Mesenchymal stem cell of adipose (primary cell): Measurements from ENCODE around the gene SH3PXD2A.

- CAGE, long polyA plus RNA = no peak
These were observed 62.9 kb downstream of the NEURL1 start for GRCh38 chr10:103556235-103556959.

- CAGE, long polyA plus RNA = no peak
These were observed 110.6 kb downstream of the NEURL1 start for GRCh38 chr10:103604144-103604556.

GRCh38 chr10:103605648-103606268 is 112.3 kb downstream of the NEURL1 start:
- CAGE, long polyA plus RNA = no peak

DNA sequence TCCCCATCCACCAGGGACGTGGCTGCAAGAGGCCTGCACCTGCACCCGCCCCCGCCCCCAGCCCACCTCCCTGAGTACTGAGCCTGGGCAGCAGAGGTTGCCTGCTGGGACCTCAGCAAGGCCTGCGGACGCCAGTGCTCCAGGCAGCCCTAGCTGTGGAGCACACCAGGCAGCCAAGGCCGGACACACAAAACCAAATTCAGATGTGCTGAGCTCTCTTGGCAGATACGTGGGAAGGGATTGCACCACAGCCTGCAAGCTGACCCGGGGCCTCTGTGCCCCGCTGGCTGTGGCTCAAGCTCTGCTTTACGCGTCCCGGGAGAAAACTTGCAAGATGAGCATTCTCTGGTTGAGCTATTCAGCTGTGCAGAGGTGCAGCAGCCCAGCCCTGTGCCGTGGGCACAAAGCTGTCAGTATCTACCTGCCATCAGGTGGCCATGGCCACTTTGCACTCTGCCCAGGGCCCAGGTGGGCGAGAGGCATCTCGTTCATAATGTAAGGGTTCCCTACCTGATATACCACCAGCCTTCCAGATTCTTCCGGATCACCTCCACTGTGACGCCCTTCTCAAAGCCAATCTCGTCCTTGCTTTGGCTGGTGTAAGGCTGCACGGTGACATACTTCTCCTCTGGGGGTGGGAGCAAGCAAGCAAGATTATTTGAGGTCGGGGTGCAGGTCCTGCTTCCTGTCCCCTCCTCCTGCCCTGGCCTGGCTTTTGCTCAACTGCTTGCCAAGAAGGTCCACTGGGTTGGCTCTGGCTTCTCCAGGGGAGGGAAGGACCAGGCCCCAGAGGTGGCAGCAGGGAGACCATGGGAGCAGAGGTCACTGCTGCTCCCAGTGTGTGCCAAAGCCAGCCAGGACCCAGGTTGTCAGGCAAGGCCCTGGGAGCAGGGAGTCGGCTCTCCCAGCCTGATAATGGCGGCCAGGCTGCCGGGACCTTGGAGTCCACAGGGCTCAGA is 123.5 kb downstream of the NEURL1 start:
- CAGE, long polyA plus RNA = no peak

DNA sequence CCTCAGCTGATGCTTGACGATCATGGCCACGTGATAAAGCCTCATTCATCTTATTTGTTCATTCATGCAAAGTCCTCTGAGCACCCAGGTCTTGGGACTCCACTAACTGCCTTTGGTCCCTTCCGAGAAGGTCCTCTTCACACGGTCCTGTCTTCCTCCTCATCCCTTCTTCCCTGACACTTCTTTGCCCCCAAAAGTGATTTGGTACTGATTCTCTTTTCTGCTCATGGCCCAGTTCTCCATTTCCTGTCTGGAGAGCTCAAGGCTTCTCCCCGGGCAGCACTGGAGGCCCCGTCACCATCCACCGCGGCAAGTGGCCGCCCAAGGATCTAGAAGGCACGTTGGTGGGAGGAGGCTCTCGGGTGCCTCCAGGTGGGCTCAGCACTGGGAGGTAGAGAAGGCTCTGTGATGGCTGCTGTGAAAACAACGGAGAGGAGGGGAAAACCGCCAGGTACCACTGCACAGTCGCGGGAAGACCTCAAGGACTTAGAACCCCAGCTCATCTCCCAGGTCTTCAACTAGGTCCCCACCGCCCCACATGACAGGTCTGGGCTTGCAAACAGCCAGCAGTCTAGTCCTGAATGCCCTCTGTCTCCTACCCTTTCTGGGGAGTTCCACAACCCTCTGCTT is 134.4 kb downstream of the NEURL1 start:
- CAGE, long polyA plus RNA = no peak

DNA sequence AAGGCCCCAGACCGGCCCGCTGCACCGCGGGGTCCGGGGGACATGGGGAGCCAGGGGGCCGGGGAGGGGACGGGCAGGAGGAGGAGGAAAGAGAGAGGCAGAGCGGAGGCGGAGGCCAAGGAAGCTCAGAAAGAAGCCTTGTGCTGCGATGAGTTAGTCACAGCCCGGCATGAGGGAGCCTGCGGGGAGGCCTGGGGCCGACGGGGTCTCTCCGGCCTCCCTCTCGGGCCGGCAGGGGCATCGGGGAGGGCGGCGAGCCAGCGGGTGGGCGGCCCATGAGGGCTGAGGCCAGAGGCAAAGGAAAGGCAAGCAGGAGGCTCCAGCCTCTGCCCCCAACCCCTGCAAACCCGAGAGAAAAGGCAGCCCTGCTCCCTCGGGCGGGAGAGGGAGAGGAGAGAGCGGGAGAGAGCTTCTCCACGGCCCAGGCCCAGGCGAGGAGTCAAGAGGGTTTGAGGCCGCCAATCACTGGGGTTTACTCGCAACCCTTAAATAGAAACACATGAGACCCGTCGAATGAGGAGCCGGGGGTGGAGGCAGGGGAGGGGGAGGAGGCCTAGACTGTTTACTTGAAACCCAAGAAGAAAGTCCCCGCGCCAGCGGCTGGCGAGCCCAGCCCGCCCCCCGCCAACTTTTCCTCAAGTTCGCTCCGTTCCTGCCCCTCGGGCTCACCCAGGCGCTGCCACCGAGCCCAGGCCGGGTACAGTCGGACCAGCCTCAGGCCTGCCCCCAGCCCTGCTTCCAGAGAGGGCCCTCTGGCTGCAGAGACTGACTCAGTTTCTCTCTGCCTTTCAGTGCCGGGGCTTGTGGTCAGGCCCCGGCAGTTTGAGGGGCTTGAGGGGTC is 168.0 kb downstream of the NEURL1 start:
- CAGE, long polyA plus RNA = no peak

DNA sequence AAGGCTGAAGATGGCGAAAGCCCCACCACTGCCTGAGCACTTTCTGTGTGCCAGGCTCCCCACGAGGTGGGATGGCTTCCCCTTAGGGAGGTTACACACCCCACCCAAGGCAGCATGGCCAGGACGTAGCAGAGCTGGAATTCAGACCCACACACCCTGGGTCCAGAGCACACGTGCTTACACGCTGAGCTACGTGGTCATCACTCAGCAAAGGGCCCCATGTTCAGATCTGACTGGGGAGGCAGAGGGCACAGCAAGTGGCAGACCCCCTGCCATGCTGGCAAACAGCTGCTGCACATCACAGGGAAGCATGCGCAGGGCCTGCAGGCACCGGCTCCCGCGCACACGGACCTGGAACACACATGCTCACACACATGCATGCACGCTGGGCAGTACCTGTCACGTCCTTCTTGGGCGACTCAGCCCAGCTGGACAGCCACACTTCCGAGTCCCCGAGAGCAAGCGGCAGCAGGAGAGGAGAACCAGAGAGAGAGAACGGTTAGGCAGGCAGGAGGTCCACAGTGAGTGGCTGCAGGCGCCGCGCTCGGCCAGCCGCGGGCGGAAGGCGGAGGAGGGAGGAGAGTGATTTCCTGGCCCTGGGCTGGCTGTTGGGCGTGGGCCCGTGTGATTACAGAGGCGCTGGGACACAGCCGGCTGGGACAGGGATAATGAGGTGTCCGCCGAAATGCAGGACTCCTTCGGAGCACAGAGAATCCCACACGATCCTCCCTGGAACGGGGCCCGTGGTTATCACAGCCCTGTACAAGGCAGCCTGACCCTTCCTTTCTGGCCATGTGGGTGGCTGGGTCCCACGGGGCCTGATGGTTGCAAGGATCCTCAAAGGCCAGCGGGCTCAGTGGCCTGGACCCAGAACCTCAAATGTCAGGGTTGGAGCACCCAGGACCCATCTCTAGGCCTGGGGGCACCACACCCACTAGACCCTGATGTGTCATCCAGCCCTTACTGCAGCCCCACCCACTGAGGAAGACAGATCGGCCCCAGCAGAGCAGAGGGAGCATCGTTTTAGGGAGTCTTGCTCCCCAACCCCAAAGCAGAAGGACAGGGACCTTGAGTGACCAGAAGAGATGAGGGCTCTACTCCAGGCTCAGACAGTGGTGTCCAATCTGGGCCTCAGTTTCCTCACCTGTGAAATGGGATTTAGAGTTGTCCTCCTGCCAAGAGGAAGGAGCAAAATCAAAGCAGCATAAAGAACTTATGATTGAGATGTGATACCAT is 175.1 kb downstream of the NEURL1 start:
- CAGE, long polyA plus RNA = no peak

- CAGE, long polyA plus RNA = no peak
These were observed 162.1 kb downstream of the SH3PXD2A start for GRCh38 chr10:103693003-103693897.

DNA sequence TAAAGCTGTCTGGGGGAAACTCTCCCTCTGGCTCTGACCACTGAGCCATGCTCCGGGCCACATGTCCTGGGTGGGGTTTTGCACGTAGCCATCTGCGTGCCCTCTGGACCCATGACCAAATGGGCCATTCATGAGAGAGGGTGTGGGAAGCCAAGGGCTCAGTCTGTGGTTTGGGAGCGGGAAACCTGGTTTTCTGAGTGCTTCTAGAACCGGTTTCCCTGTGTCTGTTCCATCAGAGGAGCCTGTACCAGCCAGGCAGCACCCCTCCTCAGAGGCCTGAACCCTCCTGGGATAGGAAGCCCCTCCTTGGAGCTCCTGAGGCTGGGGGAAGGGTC is 143.2 kb downstream of the SH3PXD2A start:
- CAGE, long polyA plus RNA = no peak

DNA sequence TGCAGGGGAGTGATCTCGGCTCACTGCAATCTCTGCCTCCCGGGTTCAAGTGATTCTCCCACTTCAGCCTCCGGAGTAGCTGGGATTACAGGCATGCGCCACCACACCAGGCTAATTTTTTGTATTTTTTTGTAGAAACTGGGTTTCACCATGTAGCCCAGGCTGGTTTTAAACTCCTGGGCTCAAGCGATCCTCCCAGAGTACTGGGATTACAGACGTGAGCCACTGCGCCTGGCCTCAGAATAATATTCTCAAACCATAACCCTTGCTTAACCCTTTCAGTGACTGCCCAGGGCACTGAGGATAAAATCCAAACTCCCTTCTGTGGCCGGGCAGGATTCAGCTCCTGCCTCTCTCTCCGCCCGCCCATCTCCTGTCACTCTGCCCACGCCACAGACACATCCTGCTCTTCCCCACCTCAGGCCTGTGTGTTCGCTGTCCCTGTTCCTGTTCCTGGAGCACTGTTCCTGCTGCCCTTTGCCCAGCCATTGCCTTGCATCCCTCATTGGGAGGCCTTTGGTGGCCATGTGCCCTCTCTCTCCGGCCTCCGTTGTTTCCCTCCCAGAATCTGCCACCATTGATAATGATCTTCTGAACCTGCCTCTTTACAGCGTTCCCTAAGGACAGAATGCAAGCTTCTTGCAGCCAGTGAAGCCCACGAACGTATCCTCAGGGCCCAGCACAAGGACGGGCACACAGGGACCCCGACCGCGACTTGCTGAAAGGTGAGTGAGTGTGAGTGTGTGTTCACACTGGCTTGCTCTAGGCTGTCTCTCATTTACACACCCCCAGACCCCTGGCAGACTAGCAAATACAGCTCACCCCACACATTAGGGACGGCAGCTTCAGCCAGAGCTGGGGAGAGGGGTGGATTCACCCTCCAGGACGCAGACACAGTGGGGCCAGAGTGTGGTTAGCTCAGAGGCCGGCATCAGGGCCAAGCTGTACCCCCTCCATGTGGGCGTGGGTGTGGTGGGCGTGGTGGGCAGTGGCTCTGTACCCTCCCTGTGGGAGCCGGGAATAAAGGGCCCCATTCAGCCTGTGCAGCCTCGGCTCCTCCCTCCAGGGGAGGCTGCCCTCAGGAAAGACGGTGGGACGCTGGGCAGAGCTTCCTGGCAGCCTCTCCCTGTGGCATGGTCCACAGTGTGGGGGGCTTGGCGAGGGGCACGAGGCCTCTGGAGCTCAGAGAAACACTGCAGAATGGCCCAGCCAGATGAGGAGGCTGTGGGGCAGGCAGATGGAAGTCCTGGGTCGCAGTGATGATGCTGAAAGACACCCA is 108.6 kb downstream of the SH3PXD2A start:
- CAGE, long polyA plus RNA = no peak

DNA sequence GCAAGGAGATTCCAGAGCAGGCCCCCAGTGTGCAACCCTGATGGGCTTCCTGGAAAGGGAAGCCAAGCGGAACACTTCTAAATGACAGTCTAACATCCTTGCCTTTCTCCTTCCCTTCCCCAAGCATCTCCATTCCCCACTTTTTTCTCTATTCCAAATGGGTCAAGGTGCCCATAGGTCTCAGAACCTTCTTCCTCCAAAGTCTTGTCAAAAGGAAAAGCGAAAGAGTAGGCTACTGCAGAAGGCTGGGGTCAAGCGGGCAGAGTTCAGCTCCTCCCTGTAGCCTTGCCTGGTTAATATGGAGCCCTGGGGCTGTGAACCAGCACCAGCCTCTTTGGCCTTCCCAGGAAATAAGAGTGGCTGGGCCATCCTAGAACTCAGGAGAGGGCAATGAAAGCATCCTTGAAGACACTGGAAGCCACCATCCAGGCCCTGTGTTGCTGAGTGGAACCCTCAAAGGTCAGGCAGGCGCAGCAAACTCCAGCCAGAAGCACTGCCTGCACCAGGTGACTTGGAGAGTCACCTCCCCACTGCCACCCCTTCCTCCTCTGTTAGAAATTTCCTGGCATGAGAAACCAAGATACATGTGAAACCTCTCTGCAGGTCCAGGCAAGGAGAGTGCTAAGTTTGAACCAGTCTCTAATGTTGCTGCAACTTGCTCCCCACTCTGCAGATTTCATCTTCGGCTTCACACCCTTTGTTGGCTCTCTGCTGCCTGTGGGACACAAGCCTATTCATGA is 75.0 kb downstream of the SH3PXD2A start:
- CAGE, long polyA plus RNA = no peak

- CAGE, long polyA plus RNA = no peak
These were observed 62.1 kb downstream of the SH3PXD2A start for GRCh38 chr10:103793302-103793710.

DNA sequence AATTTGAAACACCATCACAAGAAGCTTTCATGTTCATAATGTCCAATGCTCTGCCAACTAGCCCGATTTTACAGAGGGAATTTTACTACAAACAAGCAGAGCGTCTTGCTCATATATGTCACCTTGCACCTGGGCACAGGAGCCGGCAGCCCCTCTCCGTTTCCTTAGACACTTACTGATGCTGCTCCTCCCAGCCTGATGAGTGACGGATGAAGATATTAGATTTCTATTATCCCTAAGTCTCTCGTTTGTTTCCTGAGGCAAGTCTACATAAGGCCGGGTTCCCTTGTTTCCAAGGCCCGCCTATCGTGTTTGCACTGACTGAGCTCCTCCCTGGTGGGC is 18.6 kb downstream of the SH3PXD2A start:
- CAGE, long polyA plus RNA = no peak

DNA sequence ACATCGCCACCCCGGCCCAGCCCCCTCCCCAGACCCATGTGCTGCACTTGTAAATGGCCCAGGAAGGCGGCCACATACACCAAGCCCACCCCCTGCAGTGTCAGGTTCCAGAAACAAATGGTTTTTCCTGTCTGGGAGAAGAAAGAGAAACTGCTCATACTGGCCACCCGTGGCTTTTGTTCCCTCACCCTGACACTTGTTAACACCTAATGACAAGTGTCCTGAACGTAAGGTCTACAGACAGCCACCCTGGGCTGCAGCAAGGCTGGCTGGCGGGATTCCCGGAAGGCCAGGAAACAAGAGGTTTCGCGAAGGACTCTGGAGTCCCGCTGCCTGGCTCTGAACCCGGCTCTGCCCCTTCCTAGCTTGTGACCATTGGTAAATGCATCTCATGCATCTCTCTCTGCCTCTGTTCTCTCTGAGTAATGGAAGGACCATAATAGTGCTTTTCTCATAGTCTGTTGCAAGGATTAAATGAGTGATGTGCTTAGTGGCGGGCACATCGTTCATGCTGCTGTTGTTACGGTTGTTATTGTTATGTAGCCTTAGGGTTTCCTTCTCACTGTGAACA is 15.0 kb downstream of the SH3PXD2A start:
- CAGE, long polyA plus RNA = no peak

DNA sequence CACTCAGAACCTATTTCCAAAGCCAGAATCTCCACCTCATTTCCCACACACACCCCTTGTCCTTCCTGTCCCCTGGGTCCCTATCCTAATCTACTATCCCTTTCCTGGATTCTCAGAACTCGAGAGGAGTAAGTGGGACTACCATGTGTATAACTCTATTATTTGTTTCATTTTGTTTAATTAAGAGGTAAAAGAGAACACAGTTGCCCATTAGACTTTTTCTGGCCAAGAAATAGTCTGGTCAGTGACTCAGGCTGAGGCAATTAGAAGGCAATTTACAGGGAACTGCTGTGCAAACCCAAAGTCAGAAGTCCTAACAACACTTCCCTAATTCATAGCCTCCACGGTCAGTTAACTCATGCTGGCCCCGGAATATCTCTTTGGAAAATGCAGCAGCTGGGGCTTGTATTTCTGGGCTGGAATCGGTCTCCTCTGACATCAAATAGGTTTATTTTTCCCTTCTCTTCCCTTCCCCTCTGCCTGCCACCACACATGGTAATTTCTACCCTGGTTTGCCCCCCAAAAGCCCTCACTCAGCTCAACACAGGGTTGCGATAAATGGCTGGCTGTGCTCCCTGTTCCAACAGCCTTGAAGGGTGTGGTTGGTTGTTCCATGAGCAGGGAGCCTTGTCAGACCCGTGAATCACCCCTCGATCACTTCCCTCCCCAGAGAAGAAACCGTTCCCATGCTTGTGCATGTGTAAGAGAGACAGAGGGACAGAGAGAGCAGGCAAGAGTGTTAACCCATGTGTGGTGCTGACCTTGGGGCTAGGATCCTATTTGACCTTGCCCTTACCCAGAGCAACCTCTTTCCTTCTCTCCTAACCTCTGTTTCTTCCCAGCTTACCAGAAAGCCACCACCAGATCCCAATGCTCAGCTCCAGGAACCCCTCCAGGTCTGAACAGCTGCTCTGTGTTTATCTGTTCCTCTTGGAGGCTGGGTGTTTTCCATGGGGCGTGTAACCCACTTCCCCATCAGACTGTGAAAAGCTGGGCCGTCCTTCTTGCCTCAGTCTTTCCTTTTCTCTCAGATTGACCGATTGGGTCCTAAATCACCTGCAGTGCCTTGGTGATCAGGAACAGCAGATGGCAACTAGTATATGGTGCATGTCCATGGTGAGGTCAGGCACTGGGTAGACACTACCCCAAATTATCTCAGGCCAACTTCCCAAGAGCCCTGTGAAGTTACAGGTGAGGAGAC is 5.2 kb downstream of the SH3PXD2A start:
- CAGE, long polyA plus RNA = no peak

- CAGE, long polyA plus RNA = no peak
These were observed at the start of gene SH3PXD2A for GRCh38 chr10:103855428-103856051. SH3PXD2A (minus strand) TSS chr10:103855576.

- CAGE, long polyA plus RNA = no peak
These were observed 18.3 kb downstream of the COL17A1 start for GRCh38 chr10:104067269-104067938.

- CAGE, long polyA plus RNA = no peak
These were observed 4.7 kb downstream of the GSTO1 start for GRCh38 chr10:104259226-104259923.

- CAGE, long polyA plus RNA = no peak
These were observed 31.8 kb downstream of the GSTO2 start for GRCh38 chr10:104300630-104301309.

DNA sequence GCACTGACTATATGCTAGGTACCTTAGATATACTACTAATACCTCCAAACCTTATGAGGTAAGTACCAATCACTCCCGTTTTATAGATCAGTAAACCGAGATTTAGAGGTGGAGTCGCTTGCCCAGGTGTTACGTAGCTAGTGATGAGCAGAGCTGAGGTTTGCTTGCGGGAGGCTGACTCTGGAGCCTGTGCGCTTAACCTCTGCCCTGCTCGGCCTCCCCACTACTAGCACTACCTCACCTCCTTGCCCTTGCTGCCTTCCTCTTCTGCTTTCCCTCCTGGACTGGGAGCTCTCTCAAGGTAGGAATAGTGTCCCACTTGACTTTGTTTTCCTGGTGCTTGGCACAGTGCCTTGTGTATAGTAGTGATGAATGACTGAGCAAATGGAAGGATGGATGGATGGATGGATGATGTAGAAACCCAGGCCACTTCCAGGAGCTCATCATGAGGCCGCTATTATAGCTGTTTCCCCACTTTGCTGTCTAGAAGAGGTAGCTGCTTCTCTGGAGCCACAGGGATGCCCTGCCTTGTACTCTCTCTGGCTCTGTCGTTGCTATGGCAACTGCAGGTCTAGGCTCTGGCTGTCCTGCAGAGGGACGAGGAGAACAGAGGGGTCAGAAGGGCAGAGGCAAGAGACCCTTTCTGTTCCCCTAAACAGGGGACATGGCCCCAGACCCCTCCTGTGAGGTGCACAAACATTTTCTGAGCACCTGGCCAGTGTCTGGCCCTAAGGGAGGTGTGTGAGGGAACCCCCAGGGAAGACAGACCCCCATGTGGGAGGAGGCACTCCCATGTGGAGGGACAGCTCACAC is 31.6 kb downstream of the ITPRIP start:
- CAGE, long polyA plus RNA = no peak